SJCRH30 (cell line): ENCODE measurements around the genes SOWAHD, MCTS1, THOC2, TEX13C, ACTRT1 and ENOX2.

- RAMPAGE, long total RNA = no peak
These were observed at the start of gene SOWAHD for GRCh38 chrX:119757680-119758652. SOWAHD (plus strand) TSS chrX:119758588.

DNA sequence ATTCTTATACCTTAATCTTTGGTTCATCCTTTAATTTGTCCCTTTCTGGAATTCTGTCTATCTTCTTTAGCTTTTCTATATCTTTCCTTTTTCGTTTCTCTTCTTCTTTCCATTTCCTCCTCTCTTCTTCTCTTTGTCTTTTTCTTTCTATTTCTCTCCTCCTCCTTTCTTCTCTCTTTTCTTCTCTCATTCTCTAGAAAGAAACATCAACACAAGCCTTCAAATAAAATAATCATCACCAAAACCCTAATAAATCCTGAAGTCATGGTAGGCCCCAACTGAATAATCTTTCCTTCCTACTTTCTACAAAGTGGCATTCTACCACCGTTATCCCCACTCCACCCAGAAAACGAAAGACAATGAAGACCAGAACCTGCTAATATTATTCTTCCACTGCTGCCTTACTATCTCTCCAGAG is 11.7 kb downstream of the UPF3B start:
- RAMPAGE, long total RNA = no peak

- RAMPAGE, long total RNA = no peak
These were observed 1.9 kb downstream of the TMEM255A start for GRCh38 chrX:120309319-120309880.

DNA sequence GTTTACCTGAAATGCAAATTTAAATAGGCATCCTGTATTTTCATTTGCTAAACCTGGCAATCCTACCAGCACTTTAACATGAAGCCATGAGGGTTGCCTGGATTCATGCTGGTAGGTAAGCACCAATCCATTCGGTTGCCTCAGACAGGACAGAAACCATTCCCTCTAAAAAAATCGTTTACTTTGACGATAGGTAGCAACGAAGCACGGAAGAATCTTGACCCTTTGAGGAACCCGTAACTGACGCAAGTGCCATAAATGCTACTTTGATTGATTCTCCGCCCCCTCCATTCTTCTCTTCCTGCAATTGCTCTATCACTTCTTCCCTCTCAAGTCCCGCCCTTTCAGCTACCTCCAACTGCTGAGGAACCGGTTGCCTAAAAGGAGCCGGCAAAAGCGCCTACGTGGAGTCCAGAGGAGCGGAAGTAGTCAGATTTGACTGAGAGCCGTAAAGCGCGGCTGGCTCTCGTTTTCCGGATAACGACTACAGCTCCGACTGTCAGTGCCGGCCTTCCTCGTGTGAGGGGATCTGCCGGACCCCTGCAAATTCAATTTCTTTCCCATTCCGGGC is at the start of gene MCTS1:
Gene MCTS1, plus strand, starts transcription at position 469 of the 571 bp plus-strand sequence.
- RAMPAGE, long total RNA = start-site peak on the plus strand centred at position 485 of the sequence, 36 bp wide, 294 and 37 reads in 2 replicates

GRCh38 chrX:123732044-123733414 is at the start of gene THOC2:
THOC2 (minus strand) TSS chrX:123733052.
- RAMPAGE, long total RNA = no peak

GRCh38 chrX:123968268-123968552 is 6.7 kb downstream of the STAG2 start:
- RAMPAGE, long total RNA = no peak

GRCh38 chrX:123994972-123995321 is 33.4 kb downstream of the STAG2 start:
- RAMPAGE, long total RNA = no peak

DNA sequence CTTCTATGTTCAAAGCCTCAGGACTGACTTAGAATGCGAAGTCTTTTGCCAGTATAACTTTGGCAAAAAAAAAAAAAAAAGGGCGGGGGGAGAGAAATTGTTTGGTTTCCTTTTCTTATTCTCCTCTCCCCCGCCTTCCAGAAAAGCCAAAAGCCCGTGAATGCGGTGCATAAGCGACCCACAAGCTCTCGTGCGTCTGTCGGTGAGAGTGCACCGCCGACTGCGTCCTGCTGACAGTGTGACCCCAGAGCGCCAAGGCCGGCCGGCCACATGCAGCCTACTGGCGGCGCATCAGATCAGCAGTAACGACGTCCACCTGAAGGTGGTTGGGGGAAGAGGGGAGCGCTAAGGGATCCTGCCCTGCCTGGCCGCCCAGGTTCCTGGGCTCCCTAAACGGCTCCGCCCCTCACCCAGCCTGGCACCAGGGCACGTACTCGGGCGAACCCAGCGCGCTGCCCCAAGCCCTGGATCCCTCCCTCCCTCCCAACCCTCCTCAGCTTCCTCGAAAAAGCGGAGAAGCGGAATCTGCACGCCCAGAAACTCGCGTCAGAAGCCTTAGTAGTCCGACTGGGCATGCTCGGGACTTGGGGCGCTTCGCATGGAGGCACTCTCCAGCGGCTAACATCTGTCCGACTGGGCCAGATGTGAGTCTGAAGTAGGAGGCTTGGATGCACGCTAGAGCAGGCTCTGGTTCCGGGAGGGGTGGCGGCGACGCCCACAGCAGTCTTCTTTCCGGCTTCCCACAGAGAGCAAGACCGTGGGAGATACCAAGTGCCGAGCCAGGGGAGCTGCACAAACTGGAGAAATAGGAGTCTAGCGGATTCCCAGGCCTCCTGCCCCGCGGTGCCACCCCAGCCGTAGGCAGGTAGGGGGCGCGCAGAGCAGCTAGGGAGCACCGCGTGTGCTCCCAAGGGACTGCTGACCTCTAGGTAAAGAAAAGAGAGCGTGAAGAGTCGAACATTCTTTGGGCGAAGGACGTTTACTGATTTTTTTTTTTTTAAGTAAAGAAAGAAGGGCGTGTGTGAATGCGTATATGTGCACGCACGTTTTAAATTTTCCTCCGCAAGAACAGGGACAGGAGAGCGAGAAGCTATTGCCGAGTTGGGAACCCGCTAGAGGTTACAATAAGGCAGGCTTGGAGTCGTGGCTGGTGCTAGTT is 114.4 kb upstream of the TEX13C start:
- RAMPAGE, long total RNA = no peak

DNA sequence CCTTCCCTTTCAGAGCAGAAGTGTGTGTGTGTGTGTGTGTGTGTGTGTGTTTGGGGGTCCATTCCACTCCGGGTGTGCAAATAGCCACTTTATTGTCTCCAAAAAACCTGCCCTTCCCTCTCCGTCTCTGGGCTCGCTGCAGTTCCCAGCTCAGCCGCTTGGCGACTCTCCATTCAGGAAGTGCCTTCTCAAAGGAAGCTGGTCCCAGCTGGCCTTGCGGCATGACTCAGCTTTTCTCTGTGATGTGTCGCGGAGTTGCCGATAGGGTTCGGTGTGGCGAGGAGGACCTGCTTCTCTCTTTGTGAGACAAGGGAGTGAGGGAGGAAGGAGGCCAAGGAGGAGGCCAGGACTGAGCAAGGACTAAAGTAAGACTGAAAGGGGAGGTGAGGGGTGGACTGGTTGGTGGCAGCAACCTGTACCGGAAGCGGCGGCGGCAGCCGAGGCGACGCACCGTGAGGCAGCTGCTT is at the start of gene TEX13C:
Gene TEX13C, plus strand, starts transcription at position 237 of the 467 bp plus-strand sequence.
- RAMPAGE, long total RNA = no peak

- RAMPAGE, long total RNA = no peak
These were observed at the start of gene ACTRT1 for GRCh38 chrX:128052250-128052620. ACTRT1 (minus strand) TSS chrX:128052403.

GRCh38 chrX:129539559-129539891 is 534 bp upstream of the OCRL start:
- RAMPAGE, long total RNA = no peak

- RAMPAGE, long total RNA = no peak
These were observed 41.8 kb downstream of the BCORL1 start for GRCh38 chrX:130024159-130024695.

DNA sequence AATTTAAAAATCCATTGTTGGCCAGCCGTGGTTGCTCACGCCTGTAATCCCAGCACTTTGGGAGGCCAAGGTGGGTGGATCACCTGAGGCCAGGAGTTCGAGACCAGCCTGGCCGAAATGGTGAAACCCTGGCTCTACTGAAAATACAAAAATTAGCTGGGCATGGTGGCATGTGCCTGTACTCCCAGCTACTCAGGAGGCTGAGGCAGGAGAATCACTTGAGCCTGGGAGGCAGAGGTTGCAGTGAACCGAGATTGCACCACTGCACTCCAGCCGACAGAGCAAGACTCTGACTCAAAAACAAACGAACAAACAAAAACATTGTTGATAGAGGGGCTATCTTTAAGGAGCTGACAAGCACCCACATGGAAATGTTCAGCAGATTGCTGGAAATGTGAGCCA is 46.2 kb downstream of the ELF4 start:
- RAMPAGE, long total RNA = no peak

DNA sequence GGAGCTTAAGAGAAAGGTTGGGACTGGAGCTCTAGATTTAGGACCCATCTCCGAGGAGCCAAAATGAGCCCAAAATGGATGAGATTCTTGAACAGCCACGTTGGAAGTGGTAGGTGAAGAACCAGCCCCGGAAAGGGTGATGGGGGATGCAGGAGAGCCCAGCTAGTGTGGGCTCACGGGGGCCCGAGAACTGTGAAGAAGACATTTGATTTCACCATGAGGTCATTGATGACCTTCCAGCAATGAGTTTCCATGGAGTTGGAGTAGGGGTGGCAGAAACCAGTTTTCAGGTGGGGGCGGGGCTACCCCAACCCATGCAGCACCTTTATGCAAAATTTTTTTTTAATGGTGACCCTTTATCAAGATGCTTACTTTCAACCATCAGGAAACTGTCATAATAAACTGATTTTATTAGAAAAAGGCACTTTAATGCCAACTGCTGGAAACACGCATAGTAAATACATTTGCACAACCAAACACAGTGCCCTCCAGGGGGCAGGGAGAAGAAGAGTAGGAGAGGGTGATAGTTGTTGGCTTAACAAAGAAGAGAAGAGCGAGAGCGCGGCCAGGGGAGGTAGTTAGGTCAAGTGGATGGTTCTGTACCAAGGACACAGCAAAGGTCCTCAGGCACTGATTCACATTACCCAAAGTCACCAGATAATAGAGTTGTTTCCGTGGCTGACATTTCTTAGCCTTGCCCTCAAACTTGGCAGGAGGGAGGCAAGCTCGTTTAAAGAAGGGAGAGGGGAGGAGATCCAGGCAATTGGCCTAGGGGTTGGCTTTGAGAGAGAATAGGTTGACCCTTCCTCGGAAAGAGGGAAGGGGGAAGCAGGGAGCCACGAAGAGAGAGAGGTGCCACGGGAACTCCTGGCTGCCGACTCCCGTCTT is 45.5 kb downstream of the ELF4 start:
- RAMPAGE, long total RNA = no peak

DNA sequence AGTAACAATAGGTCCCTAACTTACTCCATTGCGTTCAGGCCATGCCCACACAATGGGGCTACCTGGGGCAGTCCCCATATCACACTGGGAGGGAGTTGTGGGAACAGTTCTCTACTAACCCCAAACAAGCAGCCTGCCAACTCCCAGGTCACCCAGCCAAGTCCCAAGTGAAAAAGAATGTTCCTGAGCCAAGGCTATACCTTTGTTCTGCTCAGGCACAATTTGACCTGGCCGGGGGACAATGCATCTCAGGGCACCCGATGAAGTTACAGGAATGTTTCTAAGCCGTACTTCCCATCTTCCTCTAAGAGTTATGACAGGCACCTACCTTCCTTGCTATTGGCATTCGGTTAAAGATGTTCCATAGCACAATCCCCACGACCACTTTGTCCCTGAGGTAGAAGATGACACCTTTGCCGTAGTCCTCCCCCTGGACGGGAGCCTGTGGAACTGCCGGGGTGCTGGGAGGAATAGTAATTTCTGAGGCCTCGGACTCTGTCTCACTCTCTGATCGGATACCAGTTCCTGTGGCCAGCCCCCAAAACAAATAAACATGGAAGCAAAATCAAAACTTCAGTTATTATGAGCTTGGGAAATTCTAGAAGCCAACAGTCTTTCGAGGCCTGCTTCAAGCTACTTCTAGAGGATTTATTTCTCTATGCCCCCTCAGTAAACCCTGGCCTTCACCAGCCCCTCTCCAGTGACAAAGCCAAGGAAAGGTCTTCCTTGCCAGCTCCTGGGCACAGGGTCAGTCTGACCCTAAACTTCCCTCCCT is 19.5 kb upstream of the ELF4 start:
- RAMPAGE, long total RNA = no peak

- RAMPAGE, long total RNA = no peak
These were observed 2.4 kb downstream of the RAB33A start for GRCh38 chrX:130174147-130174611.

- RAMPAGE, long total RNA = no peak
These were observed 1.3 kb downstream of the ZNF280C start for GRCh38 chrX:130267338-130267826.

- RAMPAGE, long total RNA = no peak
These were observed 122.2 kb downstream of the RBMX2 start for GRCh38 chrX:130523748-130524659.

GRCh38 chrX:130564225-130564564 is 162.4 kb downstream of the RBMX2 start:
- RAMPAGE, long total RNA = no peak

DNA sequence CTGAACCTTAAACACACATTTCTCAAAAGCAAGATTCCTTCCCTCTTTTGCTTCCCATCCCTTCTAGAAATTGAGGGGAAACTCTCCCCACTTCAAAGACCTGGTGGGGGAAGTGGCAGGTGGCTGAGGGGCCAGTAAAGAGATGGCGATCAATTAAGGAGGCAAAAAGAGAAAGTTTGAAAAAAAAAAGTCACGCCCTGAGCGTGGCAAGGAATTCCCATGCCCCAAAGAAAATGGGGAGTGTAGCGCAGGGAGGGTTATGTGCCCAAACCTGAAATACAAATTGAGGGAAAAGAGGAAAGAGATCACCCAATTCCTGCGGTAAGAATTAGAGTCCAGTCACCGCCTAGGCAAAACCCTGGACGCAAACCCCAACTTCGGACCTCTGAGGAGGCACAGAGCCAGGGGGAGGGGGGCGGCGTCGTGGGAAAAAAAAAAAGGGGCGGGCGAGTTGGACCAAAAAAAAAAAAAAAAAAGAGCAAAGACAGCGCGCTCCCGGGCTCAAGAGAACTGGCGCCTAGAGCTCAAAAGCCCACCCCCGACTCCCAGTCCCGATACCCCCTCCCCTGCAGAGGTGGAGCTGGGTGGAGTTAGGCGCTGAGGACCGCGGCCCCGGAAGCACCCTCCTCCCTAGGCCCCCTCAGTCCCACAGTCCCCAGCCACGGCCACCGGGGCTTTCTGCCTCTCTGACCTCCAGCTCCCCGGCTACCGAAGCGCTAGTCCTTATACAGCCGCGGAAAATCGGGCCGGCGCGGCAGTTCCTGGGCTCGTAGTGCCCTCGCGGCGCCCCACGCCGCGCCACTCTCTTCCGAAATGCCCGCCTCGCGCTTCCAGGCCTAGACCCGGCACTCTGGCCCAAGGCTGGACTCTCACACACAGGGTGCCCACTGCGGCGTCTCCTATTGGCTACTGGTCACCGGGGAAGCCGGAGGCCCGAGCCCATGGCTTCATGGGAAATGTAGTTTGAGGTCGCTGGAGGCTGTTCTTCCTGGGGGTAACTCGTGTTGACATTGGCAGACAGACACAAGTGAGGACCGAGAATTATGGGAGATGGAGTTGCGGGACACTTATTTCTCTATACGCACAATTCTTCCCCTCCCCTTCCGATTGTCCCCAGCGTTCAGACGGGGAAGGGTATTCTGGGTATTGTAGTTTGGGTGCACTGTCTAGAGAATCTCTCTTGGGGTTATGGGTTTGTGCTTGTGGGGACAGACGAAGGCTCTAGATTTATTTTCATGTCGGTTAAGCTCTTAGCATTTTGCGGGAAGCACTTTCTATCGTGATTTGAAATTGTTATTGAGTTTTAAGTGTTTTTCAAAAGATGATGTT is at the start of gene ENOX2:
Gene ENOX2, minus strand, starts transcription at position 852 of the 1,329 bp plus-strand sequence.
- RAMPAGE, long total RNA = start-site peak on the minus strand centred at position 866 of the sequence, 69 bp wide, 50 and 21 reads in 2 replicates